SP-49 (cell line): ENCODE results near the gene SSMEM1.

DNA sequence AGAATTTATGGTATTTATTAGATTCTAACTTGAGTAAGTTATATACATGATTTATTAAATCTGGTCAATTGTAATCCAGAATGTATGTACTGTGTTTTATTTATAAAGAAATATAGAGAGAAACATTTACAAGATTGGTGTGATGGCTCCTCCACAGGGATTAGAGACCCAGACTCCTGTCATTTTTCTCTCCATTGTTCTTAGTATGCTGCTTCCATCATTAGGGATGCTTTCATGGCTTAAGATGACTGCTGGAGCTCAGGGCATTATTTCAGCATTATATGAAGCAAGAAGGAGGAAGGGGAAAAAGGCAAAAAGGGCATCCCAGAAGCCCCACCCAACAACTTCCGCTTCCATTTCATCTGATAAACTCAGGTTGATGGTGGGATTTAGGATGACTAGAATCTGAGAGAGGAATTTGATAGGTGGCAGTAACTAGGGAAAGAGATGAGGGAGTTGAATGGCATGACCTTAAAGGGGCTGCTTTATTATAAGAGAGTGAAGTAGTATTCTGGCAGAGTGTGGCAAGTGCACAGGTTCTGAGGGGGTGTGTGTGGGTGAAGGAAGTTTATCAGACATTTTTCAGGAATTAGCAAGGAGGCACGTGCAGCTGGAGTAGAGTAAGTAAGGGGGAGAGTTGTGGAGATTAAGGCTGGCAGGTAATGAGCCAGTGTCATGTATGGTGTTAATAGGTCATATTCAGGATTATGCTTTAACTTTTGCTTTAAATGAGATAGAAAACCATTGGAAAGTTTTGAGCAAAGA lies 40.3 kb downstream of the AHCYL2 start:
- PRO-cap = no peak

- PRO-cap = no peak
These were observed 88.8 kb upstream of the STRIP2 start for GRCh38 chr7:129345363-129345948.

DNA sequence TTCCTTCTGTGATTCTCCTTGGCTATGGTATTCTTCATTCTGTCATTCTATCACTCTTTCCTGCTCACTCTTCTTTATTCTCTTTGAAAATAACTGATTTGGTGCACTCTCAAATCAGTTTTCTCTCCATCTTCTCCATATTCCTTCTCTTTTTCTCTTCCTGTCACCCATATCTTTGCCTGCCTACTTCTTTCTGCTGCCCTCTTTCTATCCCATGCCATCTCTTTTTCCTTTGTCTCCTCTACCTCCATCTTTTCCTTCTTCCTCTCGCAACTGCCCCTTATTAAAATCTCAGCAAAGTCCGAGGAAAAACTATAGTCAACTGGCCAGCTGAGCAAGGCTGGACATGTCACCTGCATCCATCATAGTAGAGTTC lies 6.0 kb downstream of the STRIP2 start:
- PRO-cap = no peak

DNA sequence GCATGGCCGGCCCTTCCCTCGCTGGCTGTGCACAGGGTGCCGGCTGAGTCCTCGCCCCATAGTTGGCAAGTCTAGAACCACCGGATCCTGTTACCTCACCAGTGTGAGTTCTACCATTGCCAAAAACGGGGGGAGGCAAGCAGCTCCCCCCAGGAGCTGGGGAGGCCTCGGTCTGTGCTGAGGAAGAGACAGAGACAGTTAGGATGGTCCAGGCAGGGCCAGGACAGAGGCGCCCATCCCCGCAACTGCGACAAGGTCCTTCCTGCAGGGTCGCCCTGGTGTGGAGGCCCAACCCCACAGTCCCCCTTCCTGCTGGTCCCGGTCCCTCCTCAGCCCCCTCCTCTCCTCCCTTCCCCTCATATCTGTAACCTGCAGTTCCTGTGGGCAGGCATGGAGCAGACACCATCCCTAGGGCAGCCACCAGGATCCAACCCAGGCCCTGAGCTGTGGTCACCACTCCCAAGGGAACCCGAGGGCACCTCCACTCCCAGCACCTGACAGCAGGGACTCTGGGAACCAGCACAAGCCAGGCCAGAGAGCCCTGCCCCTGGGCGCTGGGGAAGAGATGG lies 158.9 kb downstream of the NRF1 start:
- PRO-cap = no peak

DNA sequence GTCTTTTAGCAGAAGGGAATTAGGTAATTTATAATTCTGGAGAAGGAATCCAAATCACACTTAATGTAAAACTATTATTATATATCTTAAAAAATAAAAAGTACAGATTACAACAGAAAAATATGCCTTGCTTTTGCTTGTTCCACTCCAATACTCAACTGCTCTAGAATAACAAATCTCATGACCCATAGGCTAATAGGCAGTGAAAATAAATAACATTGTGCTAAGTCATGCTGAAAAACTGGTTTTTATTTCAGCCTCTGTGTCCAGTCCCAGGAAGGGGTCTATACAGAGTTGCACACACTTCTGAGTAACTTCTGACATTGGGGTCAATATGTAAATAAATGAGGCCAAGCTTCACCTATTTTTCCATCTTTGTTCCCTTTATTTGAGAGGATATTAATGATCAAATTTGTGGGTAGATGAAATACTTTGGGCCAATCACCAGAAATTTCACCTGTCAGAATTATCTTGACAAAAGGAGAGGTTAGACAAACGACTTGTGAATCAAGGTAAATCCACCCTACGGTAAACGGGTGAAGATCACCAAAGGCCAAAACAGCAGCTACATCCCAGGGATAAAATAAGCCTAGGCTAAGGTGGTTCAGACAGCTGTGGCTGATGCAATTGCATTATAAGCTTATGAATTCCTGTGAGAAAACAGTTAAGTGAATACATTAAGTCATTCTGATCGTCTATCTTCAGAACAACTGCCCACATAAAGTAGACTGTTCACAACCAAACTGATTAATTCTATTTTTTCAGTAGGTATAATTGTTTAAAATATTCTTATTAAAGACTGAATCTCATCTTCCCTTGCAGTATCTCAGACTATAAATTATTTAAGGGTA lies 87.5 kb downstream of the UBE2H start:
- PRO-cap = no peak

- PRO-cap = no peak
These were observed 41.2 kb downstream of the ZC3HC1 start for GRCh38 chr7:130009786-130010565.

- PRO-cap = no peak
These were observed 50.3 kb downstream of the KLHDC10 start for GRCh38 chr7:130120526-130121164.

- PRO-cap = no peak
These were observed 51.8 kb downstream of the KLHDC10 start for GRCh38 chr7:130122042-130122576.

DNA sequence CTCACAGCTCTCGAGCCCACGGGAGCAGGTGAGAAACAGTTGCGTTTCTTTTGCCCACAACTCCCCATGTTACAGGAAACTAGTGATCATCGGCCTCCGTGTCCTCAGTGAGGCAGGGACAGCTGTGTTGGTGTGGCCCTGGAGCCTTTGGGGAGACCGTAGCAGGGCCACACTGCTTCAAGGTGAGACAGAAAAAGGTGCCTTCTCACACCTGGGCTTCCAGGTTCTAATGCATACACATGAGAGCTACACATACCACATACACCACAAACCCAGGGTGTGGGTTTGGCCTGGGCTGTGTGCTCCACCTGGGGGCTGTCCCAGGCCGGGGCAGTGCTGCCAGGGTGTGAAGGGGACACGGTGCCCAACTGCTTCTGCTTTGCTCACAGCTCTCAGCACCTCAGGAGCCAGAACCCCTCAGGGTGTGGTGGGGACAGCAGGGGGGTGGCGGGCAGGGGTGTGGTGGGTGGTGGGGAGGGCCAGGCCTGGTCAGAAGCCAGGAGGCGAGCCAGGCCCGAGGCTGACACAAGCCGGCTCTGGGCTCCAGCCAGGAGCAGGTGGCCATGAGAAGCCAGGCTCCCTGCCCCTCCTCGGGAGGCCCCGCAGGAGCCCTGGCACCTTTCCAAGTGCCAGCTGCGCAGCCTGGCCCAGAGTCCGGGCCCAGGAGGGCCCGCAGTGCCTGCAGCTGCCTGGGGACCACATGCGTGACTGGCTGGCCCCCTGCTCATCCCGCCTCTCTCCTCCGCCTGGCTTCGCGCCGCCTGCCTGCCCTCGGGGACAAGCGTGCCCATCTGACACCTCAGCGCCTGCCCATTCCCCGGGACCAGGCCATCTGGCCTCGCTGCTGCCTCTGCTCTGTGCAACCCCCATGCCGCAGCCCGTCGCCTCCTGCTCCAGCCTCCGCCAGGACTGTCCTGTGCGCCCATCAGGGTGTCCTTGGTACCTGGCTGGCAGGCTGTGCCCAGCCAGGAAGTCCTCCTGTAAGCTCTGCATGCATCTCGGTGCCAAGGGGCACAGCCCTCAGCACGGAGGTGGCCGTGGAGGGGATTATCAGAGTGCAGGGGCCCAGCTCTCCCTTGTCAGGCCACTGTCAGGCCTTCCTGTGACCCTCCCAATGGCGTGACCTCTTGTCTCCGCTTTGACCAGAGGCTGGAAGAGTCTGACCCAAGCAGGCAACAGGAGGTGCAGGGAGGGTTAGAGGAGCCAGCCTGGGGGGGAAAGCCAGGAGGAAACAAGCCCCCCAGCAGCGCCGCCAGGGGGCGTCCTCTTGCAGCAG lies 50.8 kb downstream of the TMEM209 start:
- PRO-cap = no peak

GRCh38 chr7:130207723-130208059 lies at the start of gene SSMEM1:
SSMEM1 (plus strand) TSS chr7:130207860.
- PRO-cap = no peak

DNA sequence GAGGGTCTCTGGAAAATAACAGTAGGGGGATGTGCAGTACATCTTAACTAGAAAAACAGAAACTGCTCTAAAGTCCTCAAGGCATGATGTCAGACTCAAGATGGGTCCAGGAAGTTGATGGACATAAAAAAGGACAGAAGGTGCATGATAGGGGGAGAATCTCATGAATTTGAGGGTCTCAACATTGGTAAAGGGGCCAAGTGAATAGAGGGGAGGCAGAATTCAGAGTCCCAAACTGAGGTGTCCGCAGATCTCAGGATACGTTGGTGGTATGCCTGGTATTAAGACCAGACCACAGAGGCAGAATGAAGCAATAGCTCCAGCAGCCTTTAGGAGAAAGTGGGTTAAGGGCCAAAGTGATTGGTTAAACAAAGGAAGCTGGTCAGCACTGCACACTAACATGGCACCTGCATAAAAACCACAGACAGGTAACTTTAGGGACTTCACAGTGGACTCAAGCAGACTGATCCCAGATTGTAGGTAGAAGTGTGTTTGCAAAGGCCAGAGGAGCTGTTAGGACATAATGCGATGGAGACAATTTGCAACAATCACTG lies 37.5 kb downstream of the MEST start:
- PRO-cap = no peak

DNA sequence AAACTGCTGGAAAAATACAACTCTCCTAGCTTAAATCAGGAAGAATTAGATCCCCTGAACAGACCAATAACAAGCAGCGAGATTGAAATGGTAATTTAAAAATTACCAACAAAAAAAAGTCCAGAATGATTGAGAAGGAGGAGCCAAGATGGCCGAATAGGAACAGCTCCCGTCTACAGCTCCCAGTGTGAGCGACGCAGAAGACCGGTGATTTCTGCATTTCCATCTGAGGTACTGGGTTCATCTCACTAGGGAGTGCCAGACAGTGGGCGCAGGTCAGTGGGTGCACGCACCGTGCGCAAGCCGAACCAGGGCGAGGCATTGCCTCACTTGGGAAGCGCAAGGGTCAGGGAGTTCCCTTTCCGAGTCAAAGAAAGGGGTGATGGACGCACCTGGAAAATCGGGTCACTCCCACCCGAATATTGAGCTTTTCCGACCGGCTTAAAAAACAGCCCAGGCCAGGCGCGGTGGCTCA lies 85.2 kb downstream of the MEST start:
- PRO-cap = no peak

GRCh38 chr7:130909257-130909993 lies 175.4 kb upstream of the KLF14 start:
- PRO-cap = no peak

DNA sequence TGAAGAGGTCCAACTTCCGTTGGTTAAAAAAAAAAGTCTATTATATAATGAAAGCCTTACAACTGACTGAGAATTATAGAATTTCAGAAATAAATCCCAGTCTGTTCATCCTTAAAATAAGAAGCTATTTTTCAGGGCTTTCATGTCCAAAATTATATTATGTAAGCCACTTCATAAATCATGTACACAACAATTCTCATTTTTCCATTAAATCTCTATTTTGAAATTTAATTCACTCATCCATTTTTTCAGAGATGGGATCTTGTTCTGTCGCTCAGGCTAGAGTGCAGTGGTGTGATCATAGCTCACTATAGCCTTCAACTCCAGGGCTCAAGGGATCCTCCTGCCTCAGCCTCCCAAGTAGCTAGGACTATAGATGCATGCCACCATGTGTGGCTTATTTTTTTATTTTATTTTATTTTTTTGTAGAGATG lies 203.7 kb upstream of the KLF14 start:
- PRO-cap = no peak

DNA sequence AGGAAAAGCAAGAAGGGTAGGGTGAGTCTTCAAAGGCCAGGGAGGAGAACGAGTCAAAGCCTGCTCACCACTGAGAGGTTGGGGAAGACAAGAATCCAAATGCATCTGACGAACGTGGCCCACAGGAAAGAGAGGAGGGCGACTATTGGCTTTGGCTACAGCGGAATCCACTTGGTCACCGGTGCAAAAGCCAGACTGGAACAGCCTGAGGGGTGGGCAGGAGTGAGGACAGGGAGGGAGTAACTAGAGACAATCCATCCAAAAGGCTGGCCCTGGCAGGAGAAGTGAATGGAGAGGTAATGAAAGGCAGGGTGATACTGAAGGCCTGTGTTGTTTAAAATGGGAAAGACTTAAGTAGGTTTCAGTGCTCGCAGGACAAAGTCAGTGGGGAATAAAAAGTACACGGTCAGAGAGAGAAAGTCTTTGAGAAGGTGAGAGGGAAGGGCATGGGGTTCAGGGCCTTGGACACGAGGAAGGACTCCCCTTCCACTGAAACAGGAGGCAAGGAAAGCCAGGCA lies 216.9 kb upstream of the KLF14 start:
- PRO-cap = no peak

GRCh38 chr7:131008659-131009150 lies 274.7 kb upstream of the KLF14 start:
- PRO-cap = no peak

DNA sequence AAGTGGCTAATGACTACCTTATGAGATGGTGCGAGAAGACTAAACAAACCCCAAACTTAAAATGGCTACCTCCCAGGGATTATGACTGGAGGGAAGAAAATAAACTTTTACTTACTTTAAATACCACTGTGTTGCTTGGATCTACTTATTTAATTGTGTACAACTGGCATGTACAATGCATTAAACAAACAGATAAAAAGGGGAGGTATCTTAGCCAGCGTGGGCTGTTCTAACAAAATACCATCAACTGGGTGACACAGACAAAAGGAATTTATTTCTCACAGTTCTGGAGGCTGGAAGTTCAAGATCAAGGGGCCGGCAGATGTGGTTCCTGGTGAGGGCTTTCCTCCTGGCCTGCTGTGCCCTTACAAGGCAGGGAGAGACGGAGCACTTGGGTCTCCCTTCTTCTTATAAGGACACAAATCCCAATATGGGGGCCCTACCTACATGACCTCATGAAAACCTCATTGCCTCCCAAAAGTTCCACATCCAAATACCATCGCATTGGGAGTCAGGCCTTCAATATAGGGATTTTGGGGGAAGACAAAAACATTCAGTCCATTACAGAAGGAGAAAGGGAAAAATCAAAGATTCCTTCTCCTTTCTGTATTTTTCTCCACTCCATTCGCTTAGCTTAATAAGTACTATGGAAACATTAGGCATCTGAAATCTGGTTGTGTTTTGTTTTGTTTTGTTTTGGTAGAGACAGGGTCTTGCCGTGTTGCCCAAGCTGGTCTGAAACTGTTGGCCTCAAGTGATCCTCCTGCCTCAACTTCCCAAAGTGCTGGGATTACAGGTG lies 281.7 kb upstream of the KLF14 start:
- PRO-cap = no peak

DNA sequence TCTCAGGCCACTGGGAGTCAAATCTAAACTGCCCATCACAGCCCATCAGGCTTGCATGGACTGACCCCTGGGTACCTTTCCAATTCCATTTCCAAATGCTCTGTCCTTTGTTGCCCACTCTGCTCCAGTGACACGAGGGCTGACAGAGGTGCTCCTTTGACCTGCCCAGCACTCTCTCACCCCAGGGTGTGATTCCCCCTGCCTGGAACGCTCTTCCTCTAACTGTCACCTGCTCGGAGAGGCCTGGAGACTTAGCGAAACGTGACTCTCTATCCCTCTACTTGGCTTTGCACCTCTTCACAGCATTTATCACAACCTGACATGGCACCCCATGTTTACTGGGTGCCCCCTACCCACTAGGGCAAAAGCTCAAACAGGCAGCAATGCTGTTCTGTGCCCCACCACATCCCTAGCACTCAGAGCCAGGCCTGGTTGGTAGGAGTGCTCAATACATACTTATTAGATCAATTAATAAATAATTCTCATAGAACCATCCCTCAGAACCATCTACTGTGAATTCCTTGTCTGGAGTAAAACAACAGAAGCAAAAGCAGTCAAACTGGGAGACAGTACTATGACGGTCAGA lies 284.6 kb upstream of the KLF14 start:
- PRO-cap = no peak

- PRO-cap = no peak
These were observed 282.9 kb upstream of the MKLN1 start for GRCh38 chr7:131044861-131045104.

DNA sequence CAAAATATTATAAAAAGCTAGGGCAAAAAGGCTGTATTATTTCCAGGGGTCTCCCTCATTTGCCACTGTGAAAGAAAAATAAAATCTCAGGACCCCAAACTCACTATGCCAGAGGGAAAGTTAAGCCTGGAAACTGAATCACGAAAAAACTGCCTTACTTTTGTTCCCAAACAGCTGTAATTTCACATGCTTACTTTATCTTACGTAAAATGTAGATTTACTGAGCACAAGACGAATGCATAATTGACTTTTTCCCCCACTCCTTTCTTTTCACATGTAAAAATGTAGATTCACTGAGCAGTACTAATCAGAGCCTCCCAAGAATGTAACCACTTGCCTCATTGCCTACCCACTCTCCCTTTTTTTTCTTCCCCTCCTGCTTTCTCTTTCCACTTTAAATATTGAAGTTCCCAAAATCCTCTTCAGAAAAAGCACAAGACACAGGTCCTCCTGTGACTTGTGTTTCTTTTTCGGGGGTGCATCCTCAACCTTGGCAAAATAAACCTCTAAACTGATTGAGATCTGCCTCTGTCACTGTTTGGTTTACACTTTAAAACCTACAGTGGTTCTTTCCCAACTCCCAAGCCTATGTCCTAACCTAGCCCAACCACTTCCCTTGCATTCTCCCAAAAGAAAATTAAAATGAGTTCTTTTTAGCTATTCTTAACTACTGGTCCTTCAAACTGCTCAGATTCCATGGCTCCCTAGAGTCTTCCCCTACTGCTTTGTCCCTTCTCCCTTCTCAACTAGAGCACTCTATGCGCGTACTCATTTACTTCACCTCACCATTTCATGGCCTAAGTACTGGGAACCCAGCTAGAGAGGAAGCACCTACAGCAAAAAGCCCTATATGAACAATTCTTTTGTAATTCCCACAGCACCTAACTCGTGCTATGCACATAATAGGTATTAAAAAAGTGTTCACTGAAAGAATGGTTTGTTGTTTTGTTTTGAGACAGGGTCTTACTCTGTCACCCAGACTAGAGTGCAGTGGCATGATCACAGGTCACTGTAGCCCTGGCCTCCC lies 236.6 kb upstream of the MKLN1 start:
- PRO-cap = no peak